Measurements from ENCODE around the genes SEPTIN6 and CT47A2.

DNA sequence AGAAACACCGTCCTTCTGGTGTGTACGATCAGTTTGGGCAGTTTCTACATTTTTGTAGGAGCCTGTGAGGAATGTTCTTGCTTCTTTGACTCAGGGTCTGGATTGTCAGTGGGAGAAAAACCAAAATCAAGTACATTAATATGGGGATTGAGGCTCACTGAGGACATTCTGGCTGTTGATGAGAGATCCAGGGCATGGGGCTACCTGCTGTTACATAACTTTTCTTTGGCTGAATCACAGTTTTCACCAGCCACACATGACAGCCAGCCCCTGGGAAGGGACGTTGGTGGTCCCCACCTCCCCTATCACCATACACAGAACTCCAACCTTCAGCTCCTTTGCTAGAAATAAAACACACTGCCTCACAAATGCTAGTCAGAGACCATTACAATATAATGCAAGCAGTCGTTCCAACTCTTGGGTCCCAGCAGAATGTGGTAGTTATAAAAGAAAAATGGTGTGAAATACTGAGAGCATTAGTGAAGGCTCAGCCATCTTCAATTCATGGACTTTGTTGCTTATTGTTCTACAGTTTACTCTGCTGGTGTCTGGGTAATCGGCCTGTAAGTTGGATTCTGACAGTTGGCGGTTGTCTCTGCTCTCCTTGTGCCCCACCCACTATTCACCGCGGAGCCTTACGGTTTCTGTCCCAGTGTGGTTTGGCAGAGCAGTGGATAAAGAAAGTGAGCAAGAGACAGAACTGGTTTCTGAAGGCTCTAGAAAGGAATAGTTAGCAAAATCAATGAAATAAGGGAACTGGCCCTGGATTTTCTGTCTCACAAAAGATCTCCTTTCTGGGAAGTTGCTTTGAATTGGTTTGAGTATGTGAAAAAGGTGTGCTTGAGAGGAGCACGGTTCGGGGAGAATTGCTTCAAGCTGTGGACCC, 8.9 kb downstream of the LONRF3 start:
- PRO-cap: no peak

- PRO-cap: no peak
Measured at GRCh38 chrX:119207499-119208090, 28.5 kb upstream of the PGRMC1 start.

GRCh38 chrX:119386703-119387083, 12.4 kb upstream of the SLC25A43 start:
- PRO-cap: no peak

DNA sequence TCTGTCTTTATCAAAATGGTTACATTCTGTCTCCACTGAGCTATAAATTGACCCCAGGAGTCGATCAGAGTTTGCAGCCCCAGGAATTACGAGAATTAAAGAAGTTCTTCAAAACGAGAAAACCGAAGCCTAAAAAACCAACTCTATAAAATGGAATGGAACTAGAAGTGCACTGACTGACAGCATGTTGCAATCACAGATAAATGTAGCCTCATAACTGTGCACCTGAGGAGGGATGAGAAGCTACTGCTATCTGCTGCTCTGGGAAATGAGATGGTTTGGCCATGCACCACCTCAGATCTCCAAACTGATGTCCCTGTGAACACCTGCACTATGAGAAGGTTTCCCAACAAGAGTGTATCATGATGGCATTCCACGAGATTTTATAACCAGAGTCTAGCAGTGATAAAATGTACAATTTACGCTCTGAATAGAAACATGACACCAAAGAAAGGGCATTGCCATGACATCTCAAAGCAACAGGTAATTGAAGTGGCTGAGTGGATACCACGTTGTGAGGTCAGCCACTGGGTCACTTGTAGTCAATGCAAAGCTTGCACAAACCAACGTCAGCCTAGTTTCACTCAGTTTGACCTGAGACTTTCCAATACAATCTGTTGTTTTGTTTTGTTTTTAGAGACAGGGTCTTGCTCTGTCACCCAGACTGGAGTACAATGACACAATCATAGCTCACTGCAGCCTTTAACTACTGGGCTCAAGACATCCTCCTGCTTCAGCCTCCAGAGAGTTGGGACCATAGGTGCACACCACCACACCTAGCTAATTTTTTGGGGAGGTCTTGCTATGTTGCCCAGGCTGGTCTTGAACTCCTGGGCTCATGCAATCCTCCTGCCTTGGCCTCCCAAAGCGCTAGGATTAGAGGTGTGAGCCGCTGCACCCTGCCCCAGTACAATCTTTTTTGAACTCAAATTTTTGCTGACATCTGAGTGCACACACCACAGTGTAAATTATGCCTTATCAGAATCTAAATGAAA, 15.0 kb upstream of the SLC25A5 start:
- PRO-cap: no peak

- PRO-cap: unidirectional peak, plus-strand start at chrX:119502004
Measured at GRCh38 chrX:119501626-119502248, 33.5 kb downstream of the SLC25A5 start.

GRCh38 chrX:119693008-119693747, at the start of gene SEPTIN6:
SEPTIN6 (minus strand) TSS chrX:119693168.
- PRO-cap: bidirectional peak, plus-strand start at chrX:119693352, minus-strand start at chrX:119693168

GRCh38 chrX:119756230-119756573, 2.2 kb upstream of the SOWAHD start:
- PRO-cap: no peak

DNA sequence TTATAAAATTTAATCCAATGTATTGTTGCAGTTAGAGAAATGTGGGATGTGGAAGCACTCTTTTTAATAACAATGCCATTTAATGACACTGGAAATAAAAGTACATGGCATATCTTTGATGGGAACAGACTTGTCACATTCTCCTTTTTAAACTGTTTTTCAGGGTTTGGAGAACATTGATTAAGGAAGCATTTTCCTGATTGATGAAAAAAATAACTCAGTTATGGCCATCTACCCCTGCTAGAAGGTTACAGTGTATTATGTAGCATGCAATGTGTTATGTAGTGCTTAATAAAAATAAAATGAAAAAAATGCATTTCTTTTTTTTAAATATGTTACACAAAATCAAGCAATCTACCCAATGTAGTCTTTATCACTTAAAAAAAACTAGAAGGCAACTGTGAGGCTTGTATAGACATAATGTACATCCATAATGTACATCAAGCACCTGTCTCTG, 4.7 kb downstream of the NDUFA1 start:
- PRO-cap: no peak

DNA sequence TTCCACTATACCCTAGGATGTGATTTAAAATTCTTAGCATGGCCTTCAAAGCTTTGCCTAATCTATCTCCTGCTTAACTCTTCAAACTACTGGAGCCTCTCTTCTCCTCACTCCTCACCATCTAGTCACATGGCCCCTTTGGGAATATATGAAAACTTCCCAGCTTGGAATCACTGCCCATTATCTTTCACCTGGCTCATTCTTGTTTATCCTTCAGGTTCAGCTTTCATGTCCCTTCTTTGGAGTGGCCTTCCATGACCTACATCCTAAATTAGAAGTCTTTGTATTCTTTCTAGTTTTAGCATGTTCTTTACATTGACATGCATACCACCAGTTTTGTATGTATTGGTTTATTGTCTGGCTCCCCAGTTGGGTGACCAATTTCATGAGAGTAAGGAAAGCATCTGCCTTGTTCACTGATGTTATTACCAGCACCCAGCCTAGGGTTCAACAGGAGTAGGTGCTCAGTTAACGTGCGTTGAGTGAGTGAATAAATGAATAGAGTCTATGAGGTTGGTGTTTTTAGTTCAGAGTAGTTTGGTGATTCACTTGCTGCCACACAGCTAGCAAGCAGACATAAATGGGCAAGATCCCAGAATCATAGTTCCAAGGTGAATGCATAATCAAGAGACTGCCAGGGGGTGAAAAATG, 41.4 kb downstream of the RHOXF2 start:
- PRO-cap: no peak

- PRO-cap: no peak
Measured at GRCh38 chrX:120225613-120226291, 24.9 kb upstream of the ZBTB33 start.

GRCh38 chrX:120259857-120260056, 9.1 kb downstream of the ZBTB33 start:
- PRO-cap: no peak

- PRO-cap: no peak
Measured at GRCh38 chrX:120562481-120563003, 1.8 kb upstream of the CUL4B start.

- PRO-cap: no peak
Measured at GRCh38 chrX:120589277-120589600, 14.7 kb upstream of the MCTS1 start.

- PRO-cap: no peak
Measured at GRCh38 chrX:120735104-120735441, 105.2 kb upstream of the C1GALT1C1 start.

DNA sequence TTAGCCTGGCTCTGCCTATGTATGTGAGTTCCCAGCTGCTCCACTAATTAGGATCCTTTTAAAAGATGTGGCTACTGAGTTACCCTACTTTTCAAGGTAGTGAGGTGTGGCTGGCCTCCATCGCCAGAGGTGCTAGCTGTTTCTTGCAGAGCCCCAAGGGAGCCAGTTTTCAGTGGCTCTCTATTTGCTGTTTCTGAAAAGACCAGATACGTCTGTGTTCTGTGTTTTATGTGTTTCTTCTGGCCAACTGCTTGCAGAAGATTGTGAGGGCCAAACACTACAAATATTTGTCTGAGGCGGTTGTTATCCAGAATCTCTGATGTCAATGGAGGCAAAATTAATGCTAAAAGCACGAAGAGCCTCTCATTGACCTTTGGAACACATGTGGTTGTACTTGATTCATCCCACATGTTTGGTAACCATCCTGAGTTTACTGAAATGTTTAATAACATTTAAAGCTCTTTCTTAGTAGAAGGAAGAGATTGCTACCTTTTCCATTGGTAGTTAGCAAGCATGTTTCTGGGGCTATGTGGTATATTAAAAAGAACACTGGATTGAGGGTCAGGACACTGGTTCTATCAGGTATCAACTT, 113.8 kb downstream of the CT47B1 start:
- PRO-cap: no peak

DNA sequence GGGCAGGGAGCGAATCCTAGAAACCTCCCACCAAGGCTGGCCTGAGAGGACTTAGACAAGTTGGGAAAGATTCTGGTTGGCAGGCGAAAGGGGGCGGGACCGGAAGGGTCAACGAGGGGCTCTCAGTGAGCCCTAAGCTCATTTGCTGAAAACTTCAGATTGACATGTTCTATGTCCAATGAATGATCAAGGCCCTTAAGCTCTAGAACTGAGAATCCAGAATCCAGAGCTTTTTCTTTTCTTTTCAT, at the start of gene CT47A2:
Gene CT47A2, minus strand, starts transcription at position 81 of the 248 bp plus-strand sequence.
- PRO-cap: no peak

DNA sequence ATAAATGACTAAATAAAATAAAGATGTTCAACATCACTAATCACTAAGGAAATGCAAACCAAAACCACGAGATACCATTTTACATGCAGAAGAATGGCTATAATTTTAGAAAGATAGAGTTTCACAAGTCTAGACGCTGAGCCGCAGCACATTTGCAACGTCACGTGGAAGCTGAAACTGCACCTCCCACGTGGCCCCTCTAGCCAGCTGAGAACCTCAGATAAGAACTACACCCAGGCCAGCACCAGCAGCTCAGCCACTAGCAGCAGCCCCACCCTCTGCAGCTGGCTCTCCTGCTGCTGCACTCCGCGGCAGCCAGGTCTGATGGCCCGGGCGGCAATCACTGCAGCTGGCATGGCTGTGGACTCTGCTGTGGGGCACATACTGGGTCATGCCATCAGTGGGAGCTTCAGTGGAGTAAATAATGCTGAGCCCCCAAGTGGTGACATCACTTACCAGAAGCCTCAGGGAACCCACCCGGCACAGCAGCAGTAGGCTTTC, 52.0 kb upstream of the THOC2 start:
- PRO-cap: unidirectional peak, plus-strand start at position 250 of the sequence; unidirectional peak, plus-strand start at position 318 of the sequence

DNA sequence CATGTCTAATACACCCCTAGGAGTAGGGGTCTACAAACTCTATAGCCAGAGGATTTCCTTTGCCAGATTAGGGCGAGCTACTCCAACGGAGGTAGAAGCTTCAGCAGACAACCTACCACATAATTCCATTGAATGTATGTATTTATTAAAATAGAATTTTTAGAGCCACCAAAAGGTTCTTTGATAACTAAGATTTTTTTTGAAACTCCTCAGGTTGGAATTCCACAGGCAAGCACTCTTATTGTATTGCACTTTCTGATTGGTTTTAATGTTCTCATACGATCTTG, 279.7 kb downstream of the SH2D1A start:
- PRO-cap: no peak

DNA sequence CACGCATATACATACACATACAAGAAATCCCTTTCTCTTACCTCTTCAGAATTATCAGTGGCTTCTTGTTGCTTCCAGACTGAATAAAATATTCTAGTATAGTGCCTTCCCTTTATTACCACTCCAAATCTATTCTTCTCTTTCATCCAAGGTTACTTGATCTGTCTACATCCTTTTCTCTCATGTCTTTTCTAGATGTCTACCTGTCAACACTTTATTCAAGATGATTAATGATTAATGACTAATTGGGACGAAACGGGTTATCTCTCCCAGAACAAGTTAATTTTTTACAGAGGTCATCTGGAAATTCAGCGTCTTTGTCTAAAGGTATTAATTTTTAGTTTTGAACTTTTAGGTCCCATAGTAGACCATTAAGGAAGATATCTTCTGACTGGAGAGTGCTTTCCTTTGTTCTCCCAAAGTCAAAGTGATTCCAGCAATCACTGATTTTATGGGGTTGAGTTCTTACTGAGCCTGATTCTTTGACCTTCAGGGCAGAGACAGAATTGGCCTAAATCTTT, 335.5 kb upstream of the TEX13C start:
- PRO-cap: no peak

DNA sequence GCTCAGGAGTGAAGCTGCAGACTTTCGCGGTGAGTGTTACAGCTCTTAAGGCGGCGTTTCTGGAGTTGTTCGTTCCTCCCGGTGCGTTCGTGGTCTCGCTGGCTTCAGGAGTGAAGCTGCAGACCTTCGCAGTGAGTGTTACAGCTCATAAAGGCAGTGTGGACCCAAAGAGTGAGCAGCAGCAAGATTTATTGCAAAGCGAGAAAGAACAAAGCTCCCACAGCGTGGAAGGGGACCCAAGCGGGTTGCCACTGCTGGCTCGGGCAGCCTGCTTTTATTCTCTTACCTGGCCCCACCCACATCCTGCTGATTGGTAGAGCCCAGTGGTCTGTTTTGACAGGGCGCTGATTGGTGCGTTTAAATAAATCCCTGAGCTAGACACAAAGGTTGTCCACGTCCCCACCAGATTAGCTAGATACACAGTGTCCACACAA, 164.9 kb upstream of the TEX13C start:
- PRO-cap: no peak